Vein endothelial cell (primary cell): ENCODE results near the gene SKIC8.

- CAGE, long polyA plus RNA, result no peak
Measured at GRCh38 chr15:77527056-77527790, 105.5 kb downstream of the LINGO1 start.

- CAGE, long polyA plus RNA, result no peak
Measured at GRCh38 chr15:77548410-77548698, 84.4 kb downstream of the LINGO1 start.

- CAGE, long polyA plus RNA, result no peak
Measured at GRCh38 chr15:77569228-77569811, 63.4 kb downstream of the LINGO1 start.

DNA sequence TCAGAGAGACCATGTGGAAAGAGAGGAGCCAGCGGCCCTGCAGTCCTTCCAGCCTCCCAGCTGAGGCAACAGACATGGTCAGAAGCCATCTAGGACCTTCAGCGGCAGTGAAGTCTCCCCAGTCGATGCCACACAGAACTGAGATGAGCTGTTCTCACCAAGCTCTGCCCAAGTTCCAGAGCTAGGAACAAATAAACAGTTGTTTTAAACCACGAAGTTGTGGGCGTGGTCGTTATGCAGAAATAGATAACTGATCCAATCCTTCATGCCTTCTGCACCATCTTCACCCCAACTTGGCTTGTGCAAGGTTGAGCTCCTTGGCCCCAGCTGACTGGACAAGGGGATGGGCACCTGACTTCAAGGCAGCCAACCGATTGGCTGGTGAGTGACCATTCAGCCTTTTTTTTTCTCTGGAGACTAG, 24.0 kb downstream of the LINGO1 start:
- CAGE, long polyA plus RNA, result no peak

GRCh38 chr15:77622404-77622816, 10.3 kb downstream of the LINGO1 start:
- CAGE, long polyA plus RNA, result no peak

DNA sequence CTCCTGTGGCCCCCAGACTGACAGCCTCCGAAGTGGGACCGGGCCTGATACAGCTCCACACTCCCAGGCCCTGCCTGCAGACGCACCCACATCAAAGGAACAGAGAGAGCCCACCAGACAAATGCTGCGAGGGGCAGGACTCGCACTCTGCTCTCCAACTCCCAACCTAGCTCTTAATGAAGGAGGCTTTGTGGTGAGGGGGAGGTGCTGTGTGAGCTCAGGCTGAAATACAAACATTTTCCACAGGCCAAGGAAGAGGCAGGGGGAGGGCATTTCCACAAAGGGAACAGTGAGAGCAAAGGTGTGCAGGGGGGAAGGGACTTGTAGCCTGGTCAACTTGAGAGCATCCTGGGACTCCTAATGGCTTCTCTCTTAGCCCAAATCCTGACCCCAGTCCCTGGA, 9.7 kb downstream of the LINGO1 start:
- CAGE, long polyA plus RNA, result no peak

GRCh38 chr15:77738838-77739547, 106.3 kb upstream of the LINGO1 start:
- CAGE, long polyA plus RNA, result no peak

- CAGE, long polyA plus RNA, result no peak
Measured at GRCh38 chr15:77887593-77888437, 189.7 kb downstream of the TBC1D2B start.

GRCh38 chr15:78012591-78013531, 64.7 kb downstream of the TBC1D2B start:
- CAGE, long polyA plus RNA, result no peak

- CAGE, long polyA plus RNA, result no peak
Measured at GRCh38 chr15:78024181-78024600, 53.3 kb downstream of the TBC1D2B start.

DNA sequence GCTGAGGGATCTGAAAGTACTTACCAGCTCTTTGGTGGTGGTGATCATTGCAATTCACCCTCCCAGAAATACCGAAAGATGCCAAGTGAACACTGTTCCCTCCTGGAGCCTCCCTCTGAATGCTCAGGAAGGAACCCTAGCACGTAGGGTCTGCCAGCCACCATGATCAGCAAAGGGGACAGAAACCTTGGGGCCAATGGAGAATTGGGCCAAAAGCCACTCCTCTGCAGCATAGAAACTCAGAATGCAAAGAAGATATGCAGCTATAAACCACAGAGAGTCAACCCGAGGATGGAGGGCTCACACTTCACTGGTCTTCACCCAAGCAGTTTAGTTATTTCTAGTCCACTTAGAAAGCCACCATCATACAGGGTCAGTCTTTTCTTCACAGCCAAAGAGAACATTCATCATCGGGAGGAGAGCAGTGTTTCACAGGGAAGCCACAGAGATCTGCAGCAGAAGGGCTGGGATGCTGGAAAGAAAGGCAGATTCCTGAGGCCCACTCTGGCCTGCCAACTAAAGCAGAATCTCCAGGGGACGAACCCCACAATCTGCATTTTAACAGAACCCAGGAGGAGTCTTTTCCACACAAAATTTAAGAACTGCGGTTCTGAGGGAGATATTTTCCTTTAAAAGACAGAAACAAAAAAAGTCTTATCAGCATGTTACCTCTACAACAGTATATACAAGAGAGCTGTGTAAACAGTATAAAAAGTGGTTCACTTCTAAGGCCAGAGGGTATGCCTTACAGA, 11.3 kb downstream of the TBC1D2B start:
- CAGE, long polyA plus RNA, result no peak

DNA sequence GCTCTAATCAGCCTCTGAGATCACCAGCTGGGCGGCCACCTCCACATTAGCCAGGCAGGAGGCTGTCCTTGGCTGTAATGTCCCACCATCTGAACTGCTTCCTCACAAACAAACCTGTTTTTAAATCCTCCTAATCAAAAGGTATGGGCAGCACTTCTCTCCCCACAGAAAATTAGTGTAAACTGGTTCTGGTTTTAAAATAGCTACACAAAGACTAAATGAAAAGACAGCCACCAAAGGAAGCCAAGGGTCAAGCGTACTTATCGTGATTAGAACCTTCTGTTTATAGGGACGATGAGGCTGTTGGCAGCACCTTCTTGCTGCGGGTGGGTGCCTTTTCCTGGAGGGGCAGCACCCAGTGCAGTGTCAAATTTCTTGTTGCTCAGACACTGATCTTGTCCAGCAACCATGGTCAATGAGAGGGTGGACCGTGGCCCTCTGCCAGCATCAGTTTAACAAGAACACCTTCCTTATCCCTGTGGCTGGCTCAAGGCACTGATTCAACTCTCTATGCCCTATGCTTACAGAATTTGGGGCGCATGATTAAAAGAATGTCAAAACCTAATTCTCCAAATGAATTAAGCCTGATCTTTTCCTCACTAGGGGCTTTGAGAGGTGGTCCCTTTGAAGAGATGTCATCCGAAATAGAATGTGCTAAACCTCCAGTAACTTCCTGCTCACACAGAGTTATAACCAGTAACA, 24.4 kb downstream of the ACSBG1 start:
- CAGE, long polyA plus RNA, result no peak

GRCh38 chr15:78298838-78300103, at the start of gene SKIC8:
Gene SKIC8 (minus strand): TSS chr15:78299609.
- CAGE, long polyA plus RNA, result no peak

GRCh38 chr15:78406216-78406424, 31.9 kb upstream of the IREB2 start:
- CAGE, long polyA plus RNA, result no peak

DNA sequence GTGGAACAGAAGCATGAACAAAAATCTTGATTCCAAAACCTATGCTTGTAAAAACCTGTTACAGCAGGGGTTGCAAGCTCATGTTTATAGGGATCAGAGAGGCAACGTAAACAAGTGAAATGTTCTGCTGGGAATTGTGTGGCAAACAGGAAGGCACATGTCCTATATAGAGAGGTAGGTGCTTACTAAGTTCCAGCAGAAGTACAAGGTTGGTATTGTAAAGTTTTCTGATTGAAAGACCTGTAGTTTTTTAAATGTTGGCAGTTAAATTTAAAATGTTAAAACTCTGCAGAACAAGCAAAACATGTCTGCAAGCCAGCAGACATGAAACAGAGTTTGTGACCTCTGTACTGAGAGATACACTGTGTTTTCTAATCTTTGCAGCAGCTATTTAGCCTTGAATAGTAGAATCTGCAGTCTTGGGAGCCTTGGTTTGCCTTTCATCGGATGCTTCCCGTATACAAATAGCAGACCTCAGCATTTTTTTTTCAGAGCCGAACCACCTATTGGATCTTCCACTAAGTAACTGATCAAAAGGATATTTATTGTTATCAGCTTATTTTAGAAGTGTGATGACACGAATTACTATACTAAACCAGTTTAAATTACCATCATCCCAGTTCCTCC, 11.4 kb downstream of the IREB2 start:
- CAGE, long polyA plus RNA, result no peak

DNA sequence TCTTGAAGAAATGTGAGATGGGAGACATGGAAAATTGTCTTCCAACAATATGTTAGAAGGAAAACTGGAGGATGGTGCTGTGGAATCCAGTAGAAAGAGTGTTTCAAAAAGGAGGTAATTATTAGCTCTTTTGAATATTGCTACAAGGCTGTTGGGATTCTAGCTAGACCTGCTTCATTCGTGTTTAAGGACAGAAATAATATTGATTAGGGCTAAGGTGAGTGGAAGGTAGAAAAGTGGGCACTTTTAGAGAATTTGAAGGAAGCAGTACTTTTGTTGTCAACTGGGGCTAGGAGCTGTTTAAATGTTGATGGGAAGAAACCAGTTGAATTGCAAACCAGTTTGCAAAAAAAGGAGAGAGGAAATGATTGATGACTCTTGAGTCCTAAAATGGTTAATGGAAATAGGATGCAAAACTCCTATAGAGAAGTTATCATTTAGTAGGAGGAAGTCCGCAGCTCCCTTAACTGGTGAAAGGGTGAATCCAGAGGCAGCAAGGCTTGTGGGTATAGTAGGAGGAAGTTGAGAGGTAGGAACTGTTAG, 15.2 kb downstream of the IREB2 start:
- CAGE, long polyA plus RNA, result no peak

- CAGE, long polyA plus RNA, result no peak
Measured at GRCh38 chr15:78461561-78462075, 23.6 kb downstream of the IREB2 start.

DNA sequence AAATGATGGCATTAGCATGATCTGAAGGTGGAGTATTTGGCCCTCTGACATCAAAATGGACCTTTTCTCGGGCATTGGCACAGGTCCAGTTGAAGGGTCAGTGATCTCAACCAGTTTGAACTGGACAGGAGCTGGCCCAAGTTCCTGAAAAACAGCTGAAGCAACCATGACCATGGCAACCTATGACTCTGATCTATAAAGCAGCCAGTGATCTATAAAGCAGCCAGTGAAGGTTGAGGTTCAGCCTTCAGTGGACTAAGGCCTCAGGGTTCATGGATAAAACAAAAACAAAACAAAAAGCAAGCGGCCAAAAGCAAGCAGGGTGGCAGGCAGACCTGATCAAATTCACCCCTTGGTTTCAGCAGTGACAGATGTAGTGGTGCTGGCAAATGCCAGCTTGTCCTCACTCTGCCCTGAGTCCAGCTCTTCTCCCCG, 10.0 kb upstream of the CHRNB4 start:
- CAGE, long polyA plus RNA, result no peak

DNA sequence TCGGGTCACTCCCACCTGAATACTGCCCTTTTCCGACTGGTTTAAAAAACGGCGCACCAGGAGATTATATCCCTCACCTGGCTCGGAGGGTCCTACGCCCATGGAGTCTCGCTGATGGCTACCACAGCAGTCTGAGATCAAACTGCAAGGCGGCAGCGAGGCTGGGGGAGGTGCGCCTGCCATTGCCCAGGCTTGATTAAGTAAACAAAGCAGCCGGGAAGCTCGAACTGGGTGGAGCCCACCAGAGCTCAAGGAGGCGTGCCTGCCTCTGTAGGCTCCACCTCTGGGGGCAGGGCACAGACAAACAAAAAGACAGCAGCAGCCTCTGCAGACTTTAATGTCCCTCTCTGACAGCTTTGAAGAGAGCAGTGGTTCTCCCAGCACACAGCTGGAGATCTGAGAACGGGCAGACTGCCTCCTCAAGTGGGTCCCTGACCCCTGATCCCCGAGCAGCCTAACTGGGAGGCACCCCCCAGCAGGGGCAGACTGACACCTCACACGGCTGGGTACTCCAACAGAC, 79.2 kb upstream of the CHRNB4 start:
- CAGE, long polyA plus RNA, result no peak

DNA sequence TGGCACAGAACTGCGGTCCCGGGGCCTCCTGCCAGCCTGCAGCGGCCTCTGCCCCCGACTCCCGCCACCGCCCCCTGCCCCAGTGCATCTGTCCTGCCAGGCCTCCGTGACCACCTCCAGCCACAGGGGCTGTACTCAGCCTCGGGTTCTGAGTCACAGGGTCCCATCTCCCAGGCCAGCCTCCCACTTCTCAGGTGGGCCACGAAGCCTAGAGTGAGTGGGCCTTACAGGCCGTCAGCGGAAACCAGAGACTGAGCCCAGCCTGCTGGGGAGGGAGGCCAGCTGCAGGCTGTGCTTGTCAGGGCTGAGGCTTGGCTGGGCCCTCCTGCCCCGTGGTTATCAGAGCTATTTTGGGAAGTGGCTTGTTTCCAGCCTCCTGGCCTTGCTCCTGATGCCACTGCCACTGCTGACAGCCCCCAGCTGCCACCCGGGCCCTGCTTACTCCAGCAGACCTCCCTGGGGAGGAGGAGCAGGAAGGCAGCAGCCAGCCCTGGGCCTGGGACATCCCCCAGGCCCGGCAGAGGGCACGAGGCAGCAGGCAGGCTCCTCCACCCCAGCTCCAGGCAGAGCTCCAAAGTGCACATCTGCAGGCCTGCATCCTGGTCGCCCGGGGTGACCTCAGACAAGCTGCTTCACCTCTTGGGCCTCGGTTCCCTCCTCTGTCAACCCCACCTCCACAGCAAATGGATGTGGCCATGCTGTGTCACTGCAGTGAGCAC, 51.2 kb downstream of the ADAMTS7 start:
- CAGE, long polyA plus RNA, result no peak